Spleen (tissue), 7 donors: ENCODE measurements around a stretch of chr10.

GRCh38 chr10:31947651-31948042, 19.0 kb upstream of the ARHGAP12 start:
- PRO-cap, 4 experiments, result no peak in any of the 4 experiments
- RAMPAGE, long total RNA, 4 experiments, result no peak in any of the 4 experiments

DNA sequence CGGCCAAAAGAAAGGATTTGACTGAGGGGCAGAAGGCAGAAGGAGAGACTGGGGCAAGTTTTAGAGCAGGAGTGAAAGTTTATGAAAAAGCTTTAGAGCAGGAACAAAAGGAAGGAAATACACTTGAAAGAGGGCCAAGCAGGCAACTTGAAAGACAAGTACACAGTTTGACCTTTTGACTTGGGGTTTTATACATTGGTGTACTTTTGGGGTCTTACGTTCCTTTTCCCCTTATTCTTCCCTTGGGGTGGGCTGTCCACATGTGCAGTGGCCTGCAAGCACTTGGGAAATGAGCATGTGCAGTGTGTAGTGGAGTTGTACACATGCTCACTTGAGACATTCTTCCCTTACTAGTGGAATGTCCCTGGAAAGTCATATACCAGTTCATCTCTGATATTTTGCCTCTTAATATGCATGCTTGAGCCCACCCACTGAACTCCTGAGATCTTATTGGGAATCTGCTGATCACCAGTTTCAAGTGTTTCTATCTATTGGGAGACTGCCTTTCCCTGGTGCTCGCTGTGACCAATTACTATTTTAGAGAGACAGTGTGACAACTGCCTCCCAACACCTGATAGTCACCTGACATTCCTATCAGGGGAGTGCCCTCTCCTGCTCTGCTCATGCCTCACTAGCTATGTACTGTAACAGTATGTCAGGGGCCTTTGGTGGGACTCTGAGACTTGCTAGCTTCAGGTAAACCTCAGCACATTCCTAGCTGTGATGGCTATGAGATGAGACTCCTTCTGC, 34.0 kb upstream of the ARHGAP12 start:
- PRO-cap, 4 experiments, result no peak in any of the 4 experiments
- RAMPAGE, long total RNA, 4 experiments, result no peak in any of the 4 experiments

- PRO-cap, 4 experiments, result no peak in any of the 4 experiments
- RAMPAGE, long total RNA, 4 experiments, result no peak in any of the 4 experiments
Observed at GRCh38 chr10:32020978-32021707, 35.1 kb downstream of the KIF5B start.

GRCh38 chr10:32022658-32023226, 33.5 kb downstream of the KIF5B start:
- PRO-cap, 4 experiments, result no peak in any of the 4 experiments
- RAMPAGE, long total RNA, 4 experiments, result no peak in any of the 4 experiments

DNA sequence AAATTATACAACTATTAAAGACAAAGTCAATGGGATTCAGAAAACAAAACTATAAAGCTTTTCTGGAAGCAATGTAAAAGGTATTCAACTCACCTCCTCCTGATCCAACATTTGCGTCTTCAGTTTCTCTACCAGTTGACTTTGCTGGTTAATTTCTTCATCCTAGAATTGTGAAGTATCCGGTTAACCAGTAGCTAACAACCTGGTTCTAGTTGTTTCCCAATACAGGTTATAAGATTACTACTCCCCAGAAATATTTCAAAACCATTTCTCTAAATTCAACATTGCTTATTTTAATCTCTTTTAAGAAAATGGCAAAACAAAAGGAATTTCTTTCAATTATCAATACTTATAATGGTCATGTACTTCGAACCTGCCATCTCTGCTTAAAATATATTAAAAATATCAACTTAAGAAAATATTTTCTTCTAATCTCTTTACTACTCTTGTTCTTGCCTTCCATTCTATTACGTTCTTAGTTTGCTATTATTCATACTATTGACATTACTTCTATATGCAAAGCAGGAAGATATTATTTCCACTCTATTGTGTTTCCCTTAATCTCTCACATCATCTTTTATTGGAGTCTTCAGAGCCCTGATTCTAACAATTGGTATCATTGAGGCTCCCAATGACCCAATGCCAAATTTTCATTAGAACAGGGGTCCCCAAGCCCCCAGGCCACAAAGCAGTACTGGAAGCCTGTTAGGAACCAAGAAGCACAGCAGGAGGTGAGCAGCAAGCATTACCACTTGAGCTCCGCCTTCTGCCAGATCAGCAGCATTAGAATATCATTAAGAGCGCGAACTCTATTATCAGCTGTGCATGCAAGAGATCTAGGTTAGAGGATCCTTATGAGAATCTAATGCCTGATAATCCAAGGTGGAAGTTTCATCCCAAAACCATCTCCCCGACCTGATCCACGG, 23.3 kb downstream of the KIF5B start:
- PRO-cap, 4 experiments, result no peak in any of the 4 experiments
- RAMPAGE, long total RNA, 4 experiments, result no peak in any of the 4 experiments

GRCh38 chr10:32059505-32059798, 3.2 kb upstream of the KIF5B start:
- PRO-cap, 4 experiments, result no peak in any of the 4 experiments
- RAMPAGE, long total RNA, 4 experiments, result no peak in any of the 4 experiments

DNA sequence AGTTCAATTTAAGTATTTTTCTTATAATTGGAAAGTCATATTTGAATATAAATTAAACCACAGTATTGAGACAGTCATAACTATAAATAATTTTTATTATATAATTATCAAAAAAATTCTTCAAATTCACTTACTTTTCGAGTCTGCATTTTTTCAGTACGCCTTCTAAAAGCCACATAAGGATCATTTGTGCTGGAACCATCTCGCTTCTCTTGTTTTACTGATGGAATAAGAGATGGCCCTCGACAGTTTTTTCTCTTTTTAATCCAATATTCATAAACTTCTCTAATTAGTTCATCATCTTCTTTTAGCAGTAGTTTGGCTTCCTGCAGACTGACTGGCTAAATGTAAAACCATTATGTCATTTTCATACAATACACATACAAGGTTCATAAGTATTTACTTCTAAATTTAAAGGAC, 54.1 kb downstream of the EPC1 start:
- PRO-cap, 4 experiments, result peak in 4 of 4 experiments; most common minus-strand start position 258 of the sequence (in 4)
- RAMPAGE, long total RNA, 4 experiments, result no peak in any of the 4 experiments

- PRO-cap, 4 experiments, result no peak in any of the 4 experiments
- RAMPAGE, long total RNA, 4 experiments, result no peak in any of the 4 experiments
Observed at GRCh38 chr10:32893154-32893882, 64.7 kb downstream of the ITGB1 start.

DNA sequence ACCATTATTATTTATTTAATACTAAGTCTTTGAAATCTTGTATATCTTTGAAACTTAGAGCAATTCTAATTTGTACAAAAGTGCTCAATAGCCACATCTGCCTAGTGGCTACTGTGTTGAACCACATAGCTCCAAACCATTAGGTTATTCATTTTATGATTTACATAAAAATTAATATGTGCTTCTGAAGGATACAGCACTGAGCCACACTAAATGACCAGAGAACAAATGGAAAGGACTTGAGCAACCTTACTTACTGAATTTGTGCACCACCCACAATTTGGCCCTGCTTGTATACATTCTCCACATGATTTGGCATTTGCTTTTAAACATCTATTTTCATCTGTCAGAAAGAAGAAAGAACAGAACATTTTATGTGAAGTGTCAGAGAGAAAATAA, 25.8 kb downstream of the ITGB1 start:
- PRO-cap, 4 experiments, result no peak in any of the 4 experiments
- RAMPAGE, long total RNA, 4 experiments, result no peak in any of the 4 experiments

DNA sequence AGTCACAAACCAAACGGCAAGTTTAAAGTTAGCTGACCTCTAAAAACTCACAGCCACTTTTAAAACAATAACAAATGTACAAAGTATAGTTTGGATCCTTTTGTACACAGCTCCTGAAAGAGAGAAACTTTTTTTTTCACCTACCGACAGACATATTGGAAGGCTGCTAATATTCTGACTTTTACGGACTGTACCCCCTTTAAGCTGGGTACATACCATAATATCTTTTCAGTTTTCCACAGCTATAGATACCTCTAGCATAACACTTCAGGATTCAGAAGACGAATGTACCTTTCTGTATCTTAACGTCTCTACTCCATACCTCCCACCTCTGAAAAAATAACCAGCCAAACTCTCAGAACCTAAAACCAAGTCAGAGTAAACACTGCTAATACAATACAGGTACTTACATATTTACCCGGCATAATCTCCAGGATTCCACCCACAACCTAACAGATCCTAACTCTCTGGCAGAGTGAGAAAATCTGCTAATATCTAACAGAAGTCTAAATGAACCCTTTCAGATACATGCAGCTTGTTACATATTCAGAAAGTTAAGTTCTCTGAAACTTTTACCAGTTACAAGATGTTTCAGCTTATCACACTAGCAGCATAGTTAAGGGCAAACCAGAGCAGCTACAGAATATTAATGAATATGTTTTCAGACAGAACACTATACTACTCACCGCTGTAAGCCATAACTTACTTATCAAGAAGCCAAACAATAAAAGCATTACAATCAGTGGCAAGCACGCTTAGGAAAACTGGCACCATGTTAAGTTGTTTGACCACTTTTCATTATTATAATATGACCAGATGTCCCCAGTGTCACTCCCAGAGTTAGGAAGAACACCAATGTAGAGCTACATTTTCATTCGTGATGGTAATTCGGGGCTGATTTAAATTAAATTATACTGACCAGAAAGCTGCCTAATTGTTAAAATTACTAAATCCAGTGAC, 2.9 kb downstream of the ITGB1 start:
- PRO-cap, 4 experiments, result no peak in any of the 4 experiments
- RAMPAGE, long total RNA, 4 experiments, result no peak in any of the 4 experiments

DNA sequence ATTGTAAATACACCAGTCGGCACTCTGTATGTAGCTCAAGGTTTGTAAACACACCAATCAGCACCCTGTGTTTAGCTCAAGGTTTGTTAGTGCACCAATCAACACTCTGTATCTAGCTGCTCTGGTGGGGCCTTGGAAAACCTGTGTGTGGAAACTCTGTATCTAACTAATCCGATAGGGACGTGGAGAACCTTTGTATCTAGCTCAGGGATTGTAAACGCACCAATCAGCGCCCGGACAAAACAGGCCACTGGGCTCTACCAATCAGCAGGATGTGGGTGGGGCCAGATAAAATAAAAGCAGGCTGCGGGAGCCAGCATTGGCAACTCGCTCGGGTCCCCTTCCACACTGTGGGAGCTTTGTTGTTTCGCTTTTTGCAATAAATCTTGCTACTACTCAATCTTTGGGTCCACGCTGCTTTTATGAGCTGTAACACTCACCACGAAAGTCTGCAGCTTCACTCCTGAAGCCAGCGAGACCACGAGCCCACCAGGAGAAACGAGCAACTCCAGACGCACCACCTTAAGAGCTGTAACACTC, 91.9 kb upstream of the ITGB1 start:
- PRO-cap, 4 experiments, result peak in 1 of 4 experiments; most common plus-strand start position 325 of the sequence (in 1)
- RAMPAGE, long total RNA, 4 experiments, result no peak in any of the 4 experiments

DNA sequence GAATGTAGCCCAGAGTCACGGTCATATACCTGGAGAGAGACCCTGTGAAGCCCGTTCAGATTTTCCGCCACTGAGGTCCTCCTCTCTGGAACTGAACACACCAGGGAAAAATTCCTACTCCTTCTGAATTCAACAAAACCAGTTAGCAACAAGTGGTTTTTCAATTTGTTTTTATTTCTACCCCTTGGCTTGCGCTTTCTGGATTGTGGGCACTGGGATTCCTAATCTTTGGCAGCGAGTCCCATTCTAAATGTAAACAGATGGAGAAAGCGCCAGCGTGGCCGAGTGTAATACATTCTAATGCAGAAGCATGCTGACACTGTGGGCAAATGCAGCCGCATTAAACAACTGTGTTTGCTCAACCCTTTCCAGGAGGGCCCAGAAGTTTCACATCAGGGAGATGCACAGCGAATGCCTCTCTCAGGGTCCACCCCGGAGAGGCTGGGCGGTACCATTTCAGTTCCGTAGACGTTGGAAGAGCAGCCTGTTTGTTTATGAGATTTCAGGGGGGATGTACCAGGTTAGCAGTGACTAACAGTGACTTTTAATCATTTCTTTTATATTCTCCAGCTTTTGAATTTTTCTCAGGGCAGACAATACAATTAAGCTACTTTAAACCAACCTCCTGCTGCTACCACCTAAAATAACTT, 164.0 kb upstream of the ITGB1 start:
- PRO-cap, 4 experiments, result no peak in any of the 4 experiments
- RAMPAGE, long total RNA, 4 experiments, result no peak in any of the 4 experiments

DNA sequence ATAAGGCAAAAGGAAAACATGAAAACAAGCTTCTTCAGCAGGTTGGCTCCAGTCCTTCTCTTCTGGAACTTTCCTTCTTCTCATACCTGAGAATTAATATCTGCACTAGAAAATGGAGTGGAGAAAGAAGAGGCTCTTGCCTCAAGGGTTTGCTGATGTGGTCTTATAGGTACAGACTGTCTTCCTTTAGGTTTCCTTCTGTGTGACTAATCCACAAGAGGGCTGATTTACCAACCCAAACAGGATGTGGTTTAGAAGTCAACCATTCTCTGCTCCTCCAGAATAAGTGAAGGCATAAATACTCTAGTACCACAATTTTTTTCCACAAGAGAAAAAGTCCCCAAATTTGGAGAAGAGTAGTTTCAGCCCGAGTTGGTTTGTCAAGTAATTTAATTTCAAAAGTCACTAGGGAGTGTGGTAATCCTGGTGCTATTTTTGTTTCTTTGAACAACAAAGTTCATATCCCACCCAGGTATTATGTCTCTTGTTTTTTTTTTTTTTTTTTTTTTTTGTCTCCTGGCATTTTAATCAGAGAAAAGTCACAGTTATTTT, 85.8 kb downstream of the NRP1 start:
- PRO-cap, 4 experiments, result peak in 1 of 4 experiments; most common minus-strand start position 200 of the sequence (in 1)
- RAMPAGE, long total RNA, 4 experiments, result no peak in any of the 4 experiments

GRCh38 chr10:33276957-33277661, 57.4 kb downstream of the NRP1 start:
- PRO-cap, 4 experiments, result peak in 1 of 4 experiments; most common minus-strand start chr10:33277340 (in 1)
- RAMPAGE, long total RNA, 4 experiments, result no peak in any of the 4 experiments

DNA sequence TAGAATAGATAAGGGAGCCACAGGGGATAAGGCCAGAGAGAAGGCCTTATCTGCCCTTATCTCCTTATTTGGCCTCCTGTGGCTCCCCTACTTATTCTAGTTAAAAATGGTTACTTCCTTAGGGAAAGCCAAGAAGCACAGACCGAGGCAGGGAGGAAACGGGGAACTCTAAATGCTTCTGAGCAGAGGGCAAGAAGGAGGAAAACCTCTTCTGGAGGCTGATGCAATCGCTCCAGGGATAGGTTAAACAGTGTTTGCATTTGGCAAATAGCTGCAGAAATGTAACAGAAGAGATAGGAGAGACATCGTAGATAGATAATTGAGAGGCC, 18.6 kb downstream of the NRP1 start:
- PRO-cap, 4 experiments, result peak in 1 of 4 experiments; most common minus-strand start position 170 of the sequence (in 1)
- RAMPAGE, long total RNA, 4 experiments, result no peak in any of the 4 experiments

GRCh38 chr10:33678814-33679013, 344.2 kb upstream of the NRP1 start:
- PRO-cap, 4 experiments, result peak in 1 of 4 experiments; most common plus-strand start chr10:33678916 (in 1)
- RAMPAGE, long total RNA, 4 experiments, result no peak in any of the 4 experiments

DNA sequence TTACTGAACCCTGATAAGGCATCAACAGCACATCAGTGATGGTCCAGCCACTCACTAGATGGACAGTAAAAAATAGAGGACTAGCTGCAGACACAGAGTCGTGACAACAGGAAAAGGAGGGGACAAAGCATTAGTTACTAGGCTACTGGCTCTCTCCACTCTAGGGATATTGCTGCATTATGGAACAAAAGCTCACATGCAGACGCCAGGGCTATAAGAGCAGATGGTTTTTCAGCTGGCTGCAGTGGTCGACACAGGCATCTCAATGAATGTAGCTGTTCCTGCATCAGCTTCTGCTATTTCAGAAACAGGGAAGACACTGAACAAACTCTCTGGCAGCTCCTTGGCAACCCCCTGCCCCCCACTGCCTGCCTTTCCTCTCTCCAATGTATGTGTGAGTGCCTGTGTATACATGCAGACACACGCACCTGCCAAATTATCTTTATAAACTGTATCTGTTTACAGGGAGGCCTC, 614.5 kb downstream of the PARD3 start:
- PRO-cap, 4 experiments, result no peak in any of the 4 experiments
- RAMPAGE, long total RNA, 4 experiments, result no peak in any of the 4 experiments

DNA sequence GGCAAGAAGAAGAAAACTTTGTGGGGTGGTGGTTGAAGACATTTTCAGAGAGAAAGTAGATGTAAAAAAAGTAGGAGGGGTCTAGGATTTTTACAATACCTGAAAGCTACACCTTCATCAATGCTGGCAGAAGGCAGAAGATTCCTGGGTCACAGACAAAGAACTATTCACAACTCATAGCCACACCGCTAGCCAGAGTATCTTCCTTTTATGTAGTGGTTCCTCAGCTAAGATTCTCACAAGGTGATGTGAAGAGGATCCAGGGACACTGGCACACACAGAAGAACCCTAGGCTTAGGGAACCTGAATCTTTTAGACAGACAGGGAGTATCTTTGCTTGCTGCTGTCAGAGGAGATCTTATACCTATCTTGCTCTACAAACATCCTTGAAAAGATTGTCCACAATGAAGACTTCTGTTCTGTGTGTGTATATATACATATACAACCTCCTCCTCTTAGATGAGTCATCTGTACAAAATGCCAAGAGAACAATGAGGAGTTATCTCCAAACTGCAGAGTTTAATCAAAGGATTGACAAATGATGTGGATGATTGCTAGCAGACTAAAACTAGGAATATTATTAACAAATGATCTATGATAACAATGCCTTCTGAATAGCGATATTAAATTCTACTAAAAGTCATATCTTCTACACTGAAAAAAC, 409.4 kb downstream of the PARD3 start:
- PRO-cap, 4 experiments, result no peak in any of the 4 experiments
- RAMPAGE, long total RNA, 4 experiments, result no peak in any of the 4 experiments

DNA sequence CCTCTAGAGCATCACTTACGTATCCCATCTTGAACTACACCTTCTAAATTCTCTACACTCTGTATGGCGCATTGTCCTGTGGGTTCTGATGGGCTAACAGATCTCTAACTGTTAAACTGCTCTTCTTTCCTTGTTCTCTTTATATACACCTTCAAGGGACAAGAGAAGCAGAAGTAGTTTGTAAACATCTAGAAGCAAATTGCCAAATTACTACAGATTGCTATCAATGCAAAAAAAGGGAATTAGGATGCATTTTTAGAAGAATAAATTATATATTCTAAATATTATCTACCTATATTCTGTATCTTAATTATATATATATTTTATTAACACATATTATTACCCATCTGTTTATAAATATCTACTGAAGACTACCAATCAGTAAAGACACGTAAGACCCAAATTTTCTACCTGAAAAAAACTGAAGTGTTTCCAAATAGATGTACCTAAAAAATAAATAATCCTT, 299.6 kb downstream of the PARD3 start:
- PRO-cap, 4 experiments, result no peak in any of the 4 experiments
- RAMPAGE, long total RNA, 4 experiments, result no peak in any of the 4 experiments

- PRO-cap, 4 experiments, result no peak in any of the 4 experiments
- RAMPAGE, long total RNA, 4 experiments, result no peak in any of the 4 experiments
Observed at GRCh38 chr10:34643151-34643481, 172.0 kb downstream of the PARD3 start.